Metanephros (tissue), 2 donors: ENCODE data around the gene ZBTB44.

DNA sequence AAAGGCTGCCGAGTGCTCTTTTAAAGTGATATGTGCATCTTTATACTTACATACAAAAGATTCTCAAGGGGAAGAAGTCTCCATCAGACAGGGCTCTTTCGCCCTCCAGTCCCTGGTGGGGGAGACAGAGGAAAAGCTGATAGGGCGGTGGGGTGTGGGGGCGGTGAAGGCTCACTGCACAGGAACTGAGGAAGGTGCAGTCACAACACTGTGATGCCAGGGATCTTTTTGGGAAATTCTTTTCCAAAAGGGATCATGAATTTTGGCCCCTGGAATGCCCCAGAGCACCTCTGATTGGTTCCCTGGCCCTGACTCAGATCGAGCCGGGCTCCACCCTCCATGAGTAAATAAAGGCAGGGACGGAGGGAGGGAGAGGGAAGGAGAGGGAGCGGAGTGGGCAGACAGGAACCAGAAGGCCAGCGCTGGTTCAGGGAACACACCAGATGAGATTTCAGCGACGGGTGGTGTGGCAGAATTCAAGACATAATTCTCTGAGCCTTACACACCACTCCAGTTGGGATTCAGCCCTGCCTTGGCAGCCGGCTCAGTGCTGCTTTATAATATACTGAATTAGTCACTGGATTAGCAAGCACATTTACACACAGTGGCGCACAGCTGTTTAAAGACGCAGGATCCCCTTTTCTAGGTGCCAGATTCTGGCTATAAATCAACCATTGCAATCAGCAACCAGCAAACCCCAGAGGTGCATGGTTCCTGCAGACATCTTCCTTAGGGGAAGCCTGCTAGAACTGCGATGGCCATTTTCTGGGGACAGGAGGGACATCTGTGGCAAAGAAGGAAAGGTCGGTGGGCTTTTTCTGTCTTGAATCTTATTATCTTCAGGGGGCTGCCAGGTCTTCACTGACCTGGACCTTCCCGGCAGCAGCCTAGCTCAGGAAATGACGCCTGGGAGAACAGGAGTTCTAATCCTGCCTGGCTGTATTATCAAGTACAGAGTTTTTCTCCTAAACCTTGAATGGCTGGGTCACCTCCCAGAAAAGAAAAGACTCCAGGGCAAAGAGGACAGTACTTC lies 80.1 kb downstream of the ETS1 start:
- RAMPAGE, long total RNA: no peak

- RAMPAGE, long total RNA: no peak
Observed at GRCh38 chr11:128512345-128512999, 74.9 kb downstream of the ETS1 start.

DNA sequence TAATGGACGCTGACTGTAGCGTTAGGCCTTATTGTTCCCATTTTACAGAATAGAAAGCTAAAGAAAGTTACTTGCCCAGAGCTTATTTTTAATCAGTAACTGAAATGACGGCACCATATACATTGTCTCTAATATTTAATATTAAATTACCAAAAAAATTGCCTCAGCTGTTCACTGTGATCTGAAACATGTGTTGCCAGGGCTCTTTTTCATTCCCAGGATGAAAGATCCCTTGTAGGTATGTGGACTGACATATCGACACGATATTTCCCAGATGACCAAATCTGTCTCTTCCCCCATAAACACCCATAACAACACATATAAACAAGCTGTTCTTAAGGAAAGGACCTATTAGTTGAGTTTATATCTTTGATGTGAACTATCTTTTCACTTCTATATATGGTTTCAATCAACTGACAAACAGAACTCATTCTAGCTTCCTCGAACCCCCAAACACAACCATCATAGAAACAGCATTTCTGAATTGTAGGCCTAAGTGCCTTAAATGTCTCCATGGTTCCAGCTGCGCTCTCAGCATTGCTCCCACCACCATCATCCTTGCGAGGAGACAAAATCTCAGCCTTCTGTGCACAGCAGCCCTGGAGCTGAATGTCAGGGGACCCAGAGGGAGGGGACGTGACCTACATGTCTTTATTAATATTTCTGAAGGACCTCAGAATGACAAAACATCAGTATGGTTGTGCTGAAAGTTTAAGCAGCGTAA lies 67.1 kb downstream of the ETS1 start:
- RAMPAGE, long total RNA: no peak

DNA sequence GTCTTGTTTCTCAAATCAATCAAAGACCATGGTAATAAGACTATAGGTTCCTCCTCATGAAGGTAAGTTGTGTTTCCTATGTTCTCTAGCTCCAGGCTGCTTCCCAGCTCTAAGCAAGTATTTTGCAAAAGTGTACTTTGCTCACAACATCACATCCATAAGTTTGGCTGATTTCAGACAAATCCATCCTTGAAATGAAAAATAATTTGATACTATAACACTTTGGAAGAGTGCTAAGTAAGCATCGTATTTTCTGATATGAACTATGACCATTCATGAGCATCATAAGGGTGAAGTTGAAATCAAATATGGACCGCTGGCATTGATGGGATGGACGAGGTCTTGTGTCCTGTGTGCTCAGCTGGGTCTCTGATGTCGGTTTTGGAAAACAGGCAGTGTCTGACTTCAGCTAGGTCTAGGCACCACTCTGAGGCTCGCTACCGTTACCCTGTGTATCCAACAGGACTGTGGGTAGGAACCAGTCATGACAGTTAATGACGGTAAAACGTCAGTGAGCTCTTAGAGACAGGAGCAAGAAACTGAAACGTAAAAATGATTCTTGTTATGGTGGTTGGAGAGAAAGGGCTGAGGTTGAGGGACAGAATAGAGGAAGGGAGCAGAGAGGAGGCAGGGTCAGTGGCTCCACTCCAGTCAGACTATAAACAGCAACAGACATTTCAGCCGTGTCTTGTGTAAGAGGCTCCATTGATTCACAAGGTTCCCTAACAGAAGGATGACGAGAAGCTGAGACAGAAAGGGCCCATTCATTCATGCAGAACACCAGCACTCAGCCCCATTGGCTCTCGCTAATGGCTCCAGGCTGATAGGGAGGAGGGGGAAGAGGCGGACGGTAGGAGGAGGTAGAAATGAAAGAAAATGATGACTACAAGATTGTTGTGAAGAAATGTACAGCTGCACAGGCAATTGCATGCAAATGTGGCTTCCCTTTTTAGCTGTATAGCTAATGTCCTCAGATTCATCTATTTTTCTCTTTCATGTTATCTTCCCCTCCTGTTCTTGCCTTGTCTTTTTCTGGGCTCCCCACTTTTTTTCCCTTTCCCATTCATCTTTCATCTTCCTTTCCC lies 34.6 kb downstream of the ETS1 start:
- RAMPAGE, long total RNA: no peak

DNA sequence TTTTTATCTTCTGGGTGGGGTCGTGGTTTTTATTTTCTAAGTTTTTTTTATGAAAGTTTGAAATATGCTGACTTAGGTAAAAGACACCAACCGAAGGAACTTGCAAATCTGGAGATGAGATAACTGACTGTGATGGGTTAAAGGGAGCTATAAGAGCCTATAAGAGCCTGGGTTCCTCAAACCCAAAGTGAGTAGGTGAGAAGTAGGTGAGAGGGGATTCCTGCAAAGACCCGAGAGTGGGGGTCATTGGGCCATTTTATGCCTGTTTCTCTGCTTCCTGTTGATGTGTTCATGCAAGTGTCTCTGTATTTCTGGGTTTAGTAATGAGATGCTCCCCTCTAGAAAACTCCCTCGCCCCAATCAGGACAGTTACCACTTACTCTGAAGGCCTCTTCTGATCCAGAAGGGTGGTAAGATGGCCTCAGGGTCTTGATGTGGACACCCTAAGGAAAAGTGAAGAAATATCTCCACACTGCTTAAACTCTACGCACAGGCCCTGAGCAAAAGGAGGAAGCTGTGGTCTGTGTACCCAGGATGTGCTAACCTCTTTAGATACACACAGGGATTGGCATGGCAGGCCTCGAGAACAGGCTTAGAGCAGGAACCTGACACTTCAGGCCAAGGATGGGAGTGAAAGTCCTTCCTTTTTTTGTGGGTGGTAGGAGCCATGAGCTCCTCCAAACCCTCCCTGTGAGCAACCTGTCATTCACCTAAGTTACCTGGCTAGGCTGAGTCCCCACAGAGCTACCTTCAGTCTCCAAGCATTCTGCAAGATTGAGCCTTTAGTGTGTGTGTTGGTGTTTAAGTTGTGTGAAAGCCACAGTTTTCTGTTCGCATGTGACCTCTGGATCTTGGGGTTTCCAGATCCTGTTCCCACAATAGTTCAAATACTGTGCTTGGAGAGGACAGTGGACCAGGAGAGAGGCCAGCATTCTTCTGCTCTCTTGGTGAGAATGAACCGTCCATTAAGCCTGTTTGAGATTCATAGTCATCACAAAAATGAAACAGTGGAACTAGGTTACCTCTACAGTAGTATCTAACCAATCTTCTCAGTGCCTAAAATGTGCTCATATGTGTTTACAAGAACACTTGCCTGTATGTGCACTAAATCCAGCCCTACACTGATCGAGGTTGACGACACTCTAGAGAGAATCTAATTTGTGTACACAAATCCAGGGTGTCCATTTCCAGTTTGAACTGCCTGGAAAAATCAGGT lies 2.1 kb downstream of the FLI1 start:
- RAMPAGE, long total RNA: no peak

DNA sequence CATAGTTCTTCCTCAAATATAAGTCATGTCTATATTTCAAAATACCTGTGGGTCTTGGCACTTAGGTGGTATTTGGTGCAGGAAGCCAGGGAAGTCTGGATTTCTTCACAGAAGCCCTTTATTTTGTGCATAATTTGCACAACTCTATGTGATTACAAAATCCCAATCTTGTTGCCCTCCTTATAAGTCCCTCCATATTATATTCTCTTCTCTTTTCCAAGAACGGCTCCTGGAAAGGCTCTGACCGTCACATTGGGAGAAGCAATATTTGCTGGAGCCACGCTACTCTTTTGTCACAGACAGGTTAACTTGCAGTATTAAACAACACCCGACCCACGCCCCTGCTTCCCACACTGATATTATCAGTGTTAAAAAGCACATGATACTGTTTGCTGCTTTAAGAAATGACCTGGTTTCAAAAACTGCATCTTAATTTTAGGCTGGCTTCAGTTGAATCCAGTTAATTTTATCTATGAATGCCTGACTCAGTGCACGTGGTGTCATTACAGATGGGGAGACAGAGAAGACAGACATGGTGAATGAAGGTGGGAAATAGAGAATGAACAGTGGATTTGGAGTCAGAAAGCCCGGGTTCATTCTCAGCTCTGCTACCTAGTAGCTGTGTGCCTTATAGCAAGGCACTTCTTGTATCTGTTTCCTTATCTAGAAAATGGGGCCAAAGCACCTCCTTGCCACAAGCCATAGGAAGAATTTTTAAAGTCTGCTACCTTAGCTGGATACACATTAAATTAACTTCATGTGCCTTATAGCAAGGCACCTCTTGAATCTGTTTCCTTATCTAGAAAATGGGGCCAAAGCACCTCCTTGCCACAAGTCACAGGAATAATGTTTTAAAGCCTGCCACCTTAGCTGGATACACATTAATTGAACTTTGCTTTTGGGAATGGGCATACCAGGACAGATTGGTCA lies 3.2 kb downstream of the FLI1 start:
- RAMPAGE, long total RNA: no peak

- RAMPAGE, long total RNA: no peak
Observed at GRCh38 chr11:128725312-128725706, 31.4 kb downstream of the FLI1 start.

DNA sequence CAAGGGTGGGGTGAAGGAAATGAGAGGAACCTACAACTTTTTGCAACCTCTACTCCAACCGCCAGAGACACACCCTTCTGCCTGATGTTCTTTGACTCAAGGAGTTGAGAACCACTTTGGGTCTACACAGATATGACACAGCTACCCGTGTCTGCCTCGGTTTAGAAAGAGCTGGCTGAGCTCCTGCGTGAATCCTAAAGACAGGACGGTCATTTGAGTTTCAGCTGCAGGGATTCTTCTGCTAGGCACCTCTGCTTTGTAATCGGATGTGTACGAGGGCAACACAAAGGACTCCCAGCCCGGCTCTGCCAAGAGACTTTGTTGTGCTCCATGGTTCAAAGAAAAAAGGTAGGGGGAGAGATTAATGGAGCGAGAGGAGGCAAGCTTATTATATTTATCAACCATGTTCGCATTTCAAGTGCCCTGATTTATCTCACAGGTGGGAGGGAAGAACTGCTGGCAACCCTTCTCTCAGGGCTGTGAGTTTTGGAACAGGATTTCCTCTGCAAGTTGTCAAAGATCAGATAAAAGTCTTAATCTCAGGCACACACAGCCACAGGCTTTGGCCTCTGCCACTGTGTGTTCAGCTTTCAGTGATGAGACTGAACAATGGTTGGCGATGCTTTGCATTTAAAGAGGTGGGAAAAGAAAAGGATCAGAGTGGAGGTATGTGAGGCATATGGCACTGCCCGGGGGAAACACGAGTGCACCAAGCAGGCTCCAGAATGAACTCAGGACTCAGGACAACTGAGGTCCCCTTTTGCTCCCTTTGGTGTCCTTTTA lies 35.2 kb downstream of the FLI1 start:
- RAMPAGE, long total RNA: no peak

GRCh38 chr11:128745945-128746416 lies 52.1 kb downstream of the FLI1 start:
- RAMPAGE, long total RNA: no peak

GRCh38 chr11:128903630-128904219 lies 12.6 kb downstream of the KCNJ5 start:
- RAMPAGE, long total RNA: no peak

GRCh38 chr11:128987902-128988400 lies 45.3 kb upstream of the TP53AIP1 start:
- RAMPAGE, long total RNA: no peak

- RAMPAGE, long total RNA: no peak
Observed at GRCh38 chr11:129324588-129325171, 51.0 kb upstream of the BARX2 start.

DNA sequence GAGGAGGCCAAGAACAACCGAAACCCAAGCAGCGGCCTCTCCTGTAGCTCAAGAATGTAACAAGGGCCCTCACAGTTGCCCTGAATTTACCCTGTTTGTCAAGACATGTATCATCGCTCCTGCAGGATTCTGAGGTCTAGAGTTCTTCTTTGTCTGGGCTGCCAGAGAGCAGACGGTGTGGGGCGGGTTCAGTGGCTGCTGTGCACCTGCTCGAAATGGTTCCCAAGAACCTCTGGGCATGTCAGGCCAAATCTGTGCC lies 83.5 kb downstream of the BARX2 start:
- RAMPAGE, long total RNA: no peak

GRCh38 chr11:129816198-129816522 lies 512 bp downstream of the TMEM45B start:
- RAMPAGE, long total RNA: no peak

DNA sequence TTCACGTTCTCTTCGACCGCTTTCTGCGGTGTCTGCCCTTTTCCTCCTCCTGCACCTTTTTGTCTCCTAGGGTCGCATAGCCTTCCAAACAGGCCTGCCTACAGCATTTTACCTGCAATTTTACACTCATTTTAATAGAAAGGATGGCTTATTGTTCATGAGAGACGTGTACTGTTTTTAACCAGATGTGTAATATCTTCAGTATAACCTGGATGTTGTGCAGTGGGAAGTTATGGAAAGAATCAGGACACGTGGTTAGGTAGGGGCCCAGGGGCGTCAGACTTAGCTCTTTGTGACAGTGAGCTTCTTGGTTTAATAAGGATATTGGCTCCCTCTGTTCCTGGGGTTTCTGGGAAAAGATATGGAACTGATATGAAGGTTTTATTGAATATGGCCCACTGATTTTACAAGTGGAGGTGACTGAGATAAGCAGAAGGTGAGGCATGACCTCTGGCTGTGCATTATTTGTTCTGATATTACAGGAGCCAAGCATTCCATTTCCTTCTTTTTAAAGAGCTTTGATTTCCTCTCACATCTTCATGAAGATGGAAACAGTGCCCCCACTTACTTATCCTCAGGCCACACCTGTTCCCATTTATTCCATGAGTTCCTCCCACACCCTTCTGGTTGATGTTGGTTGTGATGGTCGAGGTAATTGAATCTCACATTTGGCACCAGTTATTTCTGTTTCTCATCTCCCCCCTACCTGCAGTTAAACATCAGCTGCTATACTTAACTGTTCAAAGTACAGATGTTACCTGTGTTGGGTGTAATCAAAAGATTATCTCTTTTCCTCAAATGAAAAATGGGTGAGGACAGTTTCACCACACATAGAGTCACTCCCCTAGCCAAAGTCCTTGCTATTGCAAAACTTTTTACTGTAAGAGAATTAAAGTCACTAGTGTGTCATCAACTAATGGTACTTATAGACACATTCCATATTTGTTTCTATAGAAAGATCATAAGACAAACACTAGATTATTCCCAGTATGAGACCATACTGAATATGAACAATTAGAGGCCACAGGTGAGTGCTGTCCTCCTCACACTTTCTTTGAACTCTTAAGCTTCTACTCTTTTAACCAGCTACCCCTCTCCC lies 1.8 kb downstream of the TMEM45B start:
- RAMPAGE, long total RNA: no peak

GRCh38 chr11:129910306-129910759 lies 15.0 kb upstream of the NFRKB start:
- RAMPAGE, long total RNA: no peak

DNA sequence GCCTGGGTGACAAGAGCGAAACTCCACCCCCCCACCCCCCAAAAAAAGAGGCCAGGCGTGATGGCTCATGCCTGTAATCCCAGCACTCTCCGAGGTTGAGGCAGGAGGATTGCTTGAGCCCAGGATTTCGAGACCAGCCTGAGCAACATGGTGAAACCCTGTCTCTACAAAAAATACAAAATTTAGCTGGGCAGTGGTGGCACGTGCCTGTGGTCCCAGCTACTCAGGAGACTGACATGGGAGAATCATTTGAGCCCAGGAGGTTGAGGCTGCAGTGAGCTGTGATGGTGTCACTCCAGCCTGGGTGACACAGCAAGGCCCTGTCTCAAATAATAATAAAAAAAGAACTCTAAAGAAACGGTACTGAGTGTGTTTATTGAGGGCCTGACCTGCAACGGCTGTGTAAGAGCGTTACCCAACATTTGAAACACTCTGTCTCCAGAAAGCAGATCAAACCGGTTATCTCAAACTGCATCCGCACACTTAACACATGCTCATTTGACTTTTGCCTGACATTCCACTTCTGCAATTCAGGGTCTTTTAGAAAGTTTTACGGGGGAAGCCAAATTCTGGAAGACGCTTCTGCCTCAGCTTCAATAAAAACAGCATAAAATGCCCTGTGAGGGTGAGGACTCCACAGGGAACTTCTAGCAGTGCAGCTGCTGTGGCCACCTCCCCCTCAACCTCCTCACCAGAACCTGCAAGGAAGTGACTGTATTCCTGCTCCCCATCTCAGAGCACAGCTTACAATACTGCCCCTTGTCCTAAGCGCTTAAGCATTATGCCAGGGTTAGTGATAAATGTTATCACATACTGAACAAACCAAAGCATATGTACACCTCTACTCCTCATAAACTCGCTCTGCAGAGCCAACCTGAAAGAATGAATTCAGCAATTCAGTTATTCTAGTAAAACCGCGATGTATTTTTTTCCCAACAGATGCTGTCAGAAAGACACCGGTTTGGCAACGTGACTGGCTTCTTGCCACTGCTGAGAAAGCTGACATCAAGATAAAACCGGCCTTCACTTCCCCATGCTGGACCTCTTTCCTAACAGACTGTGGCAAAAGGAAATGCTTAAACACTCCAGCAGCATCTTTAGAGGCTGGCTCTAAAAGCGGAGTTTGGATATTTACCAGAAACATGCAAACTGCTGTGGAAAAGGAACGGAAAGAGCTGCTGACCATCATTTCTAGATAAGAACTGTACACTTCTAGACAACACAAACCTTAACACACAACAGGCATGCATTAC lies 52.3 kb downstream of the PRDM10 start:
- RAMPAGE, long total RNA: no peak

- RAMPAGE, long total RNA: no peak
Observed at GRCh38 chr11:130313850-130314973, at the start of gene ZBTB44. Gene ZBTB44 (minus strand): TSS chr11:130314917.

DNA sequence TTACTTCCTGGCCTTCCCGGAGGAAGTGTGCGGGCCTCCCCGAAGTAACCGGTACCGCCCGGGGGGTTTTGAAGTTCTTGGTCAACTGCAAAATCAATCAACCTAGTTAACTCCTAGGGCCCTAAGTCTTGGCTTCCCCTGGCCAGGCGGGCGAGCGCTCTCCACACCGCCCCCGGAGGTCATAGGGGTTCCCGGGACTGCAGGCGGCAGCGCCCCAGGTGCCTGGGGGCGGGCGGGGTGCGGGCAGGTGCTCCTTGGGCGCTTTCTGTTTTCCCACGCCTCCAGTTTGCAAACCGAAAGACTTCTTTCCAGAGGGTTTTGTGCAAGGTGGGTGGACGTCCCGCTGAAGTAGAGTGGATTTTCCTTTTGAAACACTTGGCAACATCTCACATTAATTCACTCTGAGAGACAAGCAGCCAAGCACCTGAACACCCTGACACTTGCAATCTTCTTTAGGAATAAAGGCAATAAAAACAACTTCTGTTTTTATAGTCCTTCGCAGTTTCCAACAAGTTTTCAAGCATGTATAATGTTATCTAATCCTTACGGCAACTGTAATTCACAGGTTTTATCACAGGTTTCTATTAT lies 1.1 kb upstream of the ZBTB44 start:
- RAMPAGE, long total RNA: no peak

- RAMPAGE, long total RNA: no peak
Observed at GRCh38 chr11:130434387-130434781, 6.0 kb upstream of the ADAMTS8 start.